PC-3 (cell line): ENCODE results near the genes RBP5, ACSM4 and FOXJ2.

GRCh38 chr12:6937350-6938479, 6.1 kb upstream of the C12orf57 start:
- RAMPAGE, long total RNA = no peak

DNA sequence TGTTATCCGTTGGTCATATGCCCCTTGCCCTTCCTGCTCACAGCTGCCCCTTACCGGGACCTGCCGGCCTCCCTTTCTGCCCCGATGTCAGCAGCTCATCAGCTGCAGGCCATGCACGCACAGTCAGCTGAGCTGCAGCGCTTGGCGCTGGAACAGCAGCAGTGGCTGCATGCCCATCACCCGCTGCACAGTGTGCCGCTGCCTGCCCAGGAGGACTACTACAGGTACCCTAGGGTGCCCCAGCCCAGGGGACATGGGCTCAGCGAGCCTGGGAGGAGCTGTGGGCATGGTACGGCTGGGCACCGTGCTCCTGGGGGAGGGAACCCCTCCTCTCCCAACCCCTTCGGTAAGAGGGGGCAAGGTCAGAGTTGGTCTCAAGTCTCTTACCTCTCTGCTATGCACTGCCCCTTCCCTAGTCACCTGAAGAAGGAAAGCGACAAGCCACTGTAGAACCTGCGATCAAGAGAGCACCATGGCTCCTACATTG, 2.4 kb upstream of the C12orf57 start:
- RAMPAGE, long total RNA = no peak

DNA sequence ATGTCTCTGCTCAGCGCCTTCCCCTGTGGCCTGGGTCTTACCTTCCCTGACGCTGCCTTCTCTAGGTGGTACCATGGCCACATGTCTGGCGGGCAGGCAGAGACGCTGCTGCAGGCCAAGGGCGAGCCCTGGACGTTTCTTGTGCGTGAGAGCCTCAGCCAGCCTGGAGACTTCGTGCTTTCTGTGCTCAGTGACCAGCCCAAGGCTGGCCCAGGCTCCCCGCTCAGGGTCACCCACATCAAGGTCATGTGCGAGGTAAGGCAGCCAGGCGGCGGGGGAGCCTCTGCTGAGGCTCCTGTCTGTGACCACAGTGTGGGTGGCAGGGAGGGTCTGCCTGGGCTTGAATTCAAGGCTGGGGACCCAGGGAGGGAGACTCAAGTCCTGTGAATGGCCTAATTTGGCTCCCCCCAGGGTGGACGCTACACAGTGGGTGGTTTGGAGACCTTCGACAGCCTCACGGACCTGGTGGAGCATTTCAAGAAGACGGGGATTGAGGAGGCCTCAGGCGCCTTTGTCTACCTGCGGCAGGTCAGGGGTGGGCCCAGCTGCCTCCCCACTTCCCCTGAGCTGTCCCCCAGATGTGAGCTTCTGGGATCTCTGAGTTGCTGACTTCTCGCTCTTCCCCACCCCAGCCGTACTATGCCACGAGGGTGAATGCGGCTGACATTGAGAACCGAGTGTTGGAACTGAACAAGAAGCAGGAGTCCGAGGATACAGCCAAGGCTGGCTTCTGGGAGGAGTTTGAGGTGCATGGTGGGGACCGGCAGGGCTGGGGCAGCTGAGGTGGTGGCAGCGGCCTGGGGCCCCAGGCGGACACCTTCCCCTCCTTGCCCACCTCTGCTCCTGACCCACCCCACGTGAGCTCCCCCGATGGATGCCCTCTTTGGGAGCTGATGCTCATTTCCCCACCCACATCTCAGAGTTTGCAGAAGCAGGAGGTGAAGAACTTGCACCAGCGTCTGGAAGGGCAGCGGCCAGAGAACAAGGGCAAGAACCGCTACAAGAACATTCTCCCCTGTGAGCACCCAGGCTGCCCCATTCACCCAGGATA, 3.9 kb downstream of the PTPN6 start:
- RAMPAGE, long total RNA = no peak

GRCh38 chr12:6967394-6968183, 2.9 kb downstream of the PHB2 start:
- RAMPAGE, long total RNA = no peak

- RAMPAGE, long total RNA = no peak
Observed at GRCh38 chr12:6970997-6971290, 231 bp downstream of the EMG1 start.

GRCh38 chr12:7010086-7010584, 8.1 kb downstream of the LPCAT3 start:
- RAMPAGE, long total RNA = no peak

DNA sequence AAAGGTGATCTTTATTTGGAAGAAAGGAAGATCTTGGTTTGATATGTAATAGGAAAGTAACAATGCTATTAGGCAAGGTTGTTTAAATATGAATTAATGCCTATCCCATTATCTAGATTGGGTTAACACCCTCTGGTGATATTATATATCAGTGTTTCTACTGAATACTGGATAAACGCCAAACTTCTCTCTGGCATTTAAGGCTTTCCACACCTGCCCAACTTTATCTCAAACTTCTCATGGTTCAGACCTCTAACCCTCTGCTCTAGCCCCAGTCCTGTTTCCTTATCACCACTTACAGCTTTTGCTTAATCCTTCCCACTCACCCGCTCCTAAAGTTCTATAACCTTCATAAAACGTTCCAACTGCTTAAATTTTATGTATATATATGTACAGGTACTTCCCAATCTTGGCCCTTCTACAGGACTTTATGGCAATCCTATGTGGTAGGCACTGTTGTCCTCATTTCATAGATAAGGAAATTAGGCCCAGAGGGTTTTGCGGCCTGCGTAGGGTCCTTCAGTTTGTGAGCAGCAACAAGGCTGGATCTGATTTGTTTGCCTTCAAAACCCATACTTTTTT, 1.3 kb downstream of the LPCAT3 start:
- RAMPAGE, long total RNA = no peak

GRCh38 chr12:7081067-7081625, 11.1 kb downstream of the C1R start:
- RAMPAGE, long total RNA = no peak

- RAMPAGE, long total RNA = no peak
Observed at GRCh38 chr12:7088239-7088815, 3.9 kb downstream of the C1R start.

GRCh38 chr12:7117918-7118889, 9.2 kb upstream of the C1RL start:
- RAMPAGE, long total RNA = no peak

DNA sequence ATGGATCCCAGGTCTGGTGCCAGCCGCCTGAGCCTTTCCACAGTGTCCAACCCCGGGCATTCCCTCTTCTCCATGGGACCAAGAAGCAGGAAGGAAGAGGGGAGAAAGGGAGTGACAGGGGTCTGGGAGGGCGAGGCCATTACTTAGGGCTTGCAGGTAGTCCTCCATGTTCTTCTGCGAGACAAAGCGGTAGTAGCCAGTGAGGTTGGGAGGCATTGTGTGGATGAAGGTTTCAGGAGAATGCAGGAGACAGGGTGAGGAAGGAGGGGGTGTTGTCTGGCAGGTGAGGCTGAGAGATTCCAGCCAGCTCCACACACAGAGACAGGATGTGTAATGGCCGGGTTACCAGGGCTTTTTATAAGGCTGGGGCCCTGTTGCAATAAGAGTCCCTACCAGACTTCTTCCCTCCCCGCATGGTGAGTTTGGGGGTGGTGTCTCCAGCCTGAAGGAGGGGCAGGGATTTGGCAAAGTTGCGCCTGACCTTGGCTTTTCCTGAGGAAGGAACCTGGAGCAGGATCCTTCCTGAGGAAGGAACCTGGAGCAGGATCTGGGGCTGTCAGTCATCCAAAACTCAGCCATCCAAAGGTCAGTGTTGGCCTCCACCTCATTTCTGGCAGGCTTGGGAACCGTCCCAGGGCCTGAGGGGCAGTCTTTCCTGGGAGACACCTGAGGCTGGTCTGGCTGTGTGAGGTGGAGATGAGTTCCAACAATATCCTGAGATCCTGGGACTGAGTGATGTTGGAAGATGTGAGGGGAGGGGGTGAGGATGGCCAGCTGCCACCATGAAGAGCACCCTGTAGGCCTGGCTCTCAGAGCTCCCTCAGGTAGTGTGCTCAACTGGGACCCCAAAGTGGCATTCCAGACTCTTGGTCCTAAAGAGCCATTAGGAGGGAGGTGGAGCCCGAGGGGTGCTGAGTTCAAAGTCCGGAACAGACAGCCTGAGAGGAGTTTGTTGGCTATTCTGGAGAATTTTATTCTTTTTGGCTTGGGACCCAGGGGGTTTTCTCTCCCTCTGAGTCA, at the start of gene RBP5:
Gene RBP5 (minus strand): TSS at position 330 of the 1,020 bp plus-strand sequence.
- RAMPAGE, long total RNA = no peak

- RAMPAGE, long total RNA = no peak
Observed at GRCh38 chr12:7303775-7304164, at the start of gene ACSM4. TSS of gene ACSM4 (plus strand) at chr12:7304072.

GRCh38 chr12:7639749-7641033, 25.5 kb downstream of the APOBEC1 start:
- RAMPAGE, long total RNA = no peak

- RAMPAGE, long total RNA = no peak
Observed at GRCh38 chr12:7847508-7848049, 25.1 kb downstream of the SLC2A14 start.

- RAMPAGE, long total RNA = no peak
Observed at GRCh38 chr12:7926914-7927322, 9.1 kb downstream of the SLC2A3 start.

GRCh38 chr12:8026734-8027414, 5.6 kb upstream of the FOXJ2 start:
- RAMPAGE, long total RNA = no peak

DNA sequence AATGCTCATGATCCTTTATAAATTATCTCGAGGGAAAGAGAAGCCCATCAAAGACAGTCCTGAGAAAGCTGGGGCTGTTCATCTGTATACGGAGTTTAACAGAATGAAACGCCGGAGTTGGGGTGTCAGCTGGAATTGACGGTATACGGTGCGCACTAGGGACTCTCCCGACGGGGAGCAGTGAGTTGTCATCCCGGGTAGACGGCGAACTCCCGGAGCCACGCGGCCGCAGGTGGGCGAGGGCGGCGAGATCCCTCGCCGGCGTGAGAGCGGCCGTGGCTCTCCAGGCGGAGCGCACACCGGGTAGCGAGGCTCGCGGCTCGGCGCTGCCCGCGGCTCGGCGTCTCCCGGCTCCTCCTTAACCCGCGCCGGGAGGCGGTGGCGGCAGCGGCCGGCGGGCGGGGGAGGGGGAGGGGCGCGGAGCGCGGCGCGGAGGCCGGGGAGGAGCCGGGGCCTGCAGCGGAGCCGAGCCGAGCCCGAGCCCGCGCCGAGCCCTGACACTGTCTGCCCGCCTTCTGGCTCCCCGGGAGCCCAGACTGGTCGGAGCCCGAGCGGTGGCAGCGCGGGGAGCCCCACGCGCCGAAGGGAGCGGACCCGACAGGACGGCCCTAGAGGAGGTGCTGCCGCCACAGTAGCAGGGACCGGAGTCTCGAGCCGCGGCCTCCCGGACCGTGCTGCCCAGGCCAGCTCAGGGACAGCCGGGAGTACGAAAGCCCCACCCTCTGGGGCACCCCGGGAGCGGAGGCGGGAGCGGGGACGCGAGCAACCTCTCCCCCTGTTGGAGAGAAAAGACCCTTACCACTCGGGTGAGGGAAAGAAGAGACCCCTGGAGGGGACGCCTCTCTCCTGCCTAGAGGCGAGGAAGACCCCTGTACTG, at the start of gene FOXJ2:
Gene FOXJ2 (plus strand): TSS at position 457 of the 877 bp plus-strand sequence.
- RAMPAGE, long total RNA = no peak

- RAMPAGE, long total RNA = no peak
Observed at GRCh38 chr12:8080083-8080563, 2.0 kb upstream of the NECAP1 start.

- RAMPAGE, long total RNA = no peak
Observed at GRCh38 chr12:8227896-8228446, 553 bp upstream of the FAM90A1 start.

DNA sequence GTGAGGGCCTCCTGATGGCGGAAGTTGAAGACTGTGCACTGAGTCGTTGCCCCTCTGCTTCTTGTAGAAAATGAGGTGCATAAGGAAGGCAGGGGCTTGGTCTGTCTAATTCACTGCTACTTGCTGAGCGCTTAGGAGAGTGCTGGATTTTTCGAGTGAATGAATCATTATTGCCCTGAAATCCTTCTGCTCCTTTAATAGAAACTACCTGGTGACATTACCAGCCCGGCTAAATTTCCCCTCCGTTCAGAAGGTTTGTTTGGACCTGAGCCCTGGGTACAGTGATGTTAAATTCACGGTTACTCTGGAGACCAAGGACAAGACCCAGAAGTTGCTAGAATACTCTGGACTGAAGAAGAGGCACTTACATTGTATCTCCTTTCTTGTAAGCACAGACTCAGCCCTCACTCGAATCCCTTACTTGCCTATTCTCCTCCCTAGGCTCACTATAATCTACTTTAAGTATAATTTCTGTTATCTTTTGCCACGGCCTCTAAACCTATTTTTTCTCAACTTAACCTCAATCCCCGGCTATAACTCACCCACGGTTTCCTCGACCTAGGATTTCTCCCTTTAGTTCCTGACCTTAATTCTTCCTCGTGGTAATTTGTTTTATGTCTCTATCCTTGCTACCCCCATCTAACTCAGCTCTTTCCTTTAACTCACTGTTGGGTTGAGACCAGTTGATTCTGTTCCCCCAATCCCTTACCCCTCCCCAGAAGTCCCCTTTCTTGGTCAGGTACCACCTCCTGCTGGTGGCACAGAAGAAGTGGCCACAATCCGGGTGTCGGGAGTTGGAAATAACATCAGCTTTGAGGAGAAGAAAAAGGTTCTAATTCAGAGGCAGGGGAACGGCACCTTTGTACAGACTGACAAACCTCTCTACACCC, 805 bp downstream of the A2ML1 start:
- RAMPAGE, long total RNA = no peak